Thyroid gland (tissue), 7 donors: Measurements from ENCODE around the gene RXFP1.

- PRO-cap, 2 experiments = no peak in any of the 2 experiments
- RAMPAGE, long total RNA, 5 experiments = no peak in any of the 5 experiments
These were observed 178.0 kb downstream of the GASK1B start for GRCh38 chr4:157994719-157995332.

GRCh38 chr4:158089921-158090373, 82.9 kb downstream of the GASK1B start:
- PRO-cap, 2 experiments = no peak in any of the 2 experiments
- RAMPAGE, long total RNA, 5 experiments = no peak in any of the 5 experiments

DNA sequence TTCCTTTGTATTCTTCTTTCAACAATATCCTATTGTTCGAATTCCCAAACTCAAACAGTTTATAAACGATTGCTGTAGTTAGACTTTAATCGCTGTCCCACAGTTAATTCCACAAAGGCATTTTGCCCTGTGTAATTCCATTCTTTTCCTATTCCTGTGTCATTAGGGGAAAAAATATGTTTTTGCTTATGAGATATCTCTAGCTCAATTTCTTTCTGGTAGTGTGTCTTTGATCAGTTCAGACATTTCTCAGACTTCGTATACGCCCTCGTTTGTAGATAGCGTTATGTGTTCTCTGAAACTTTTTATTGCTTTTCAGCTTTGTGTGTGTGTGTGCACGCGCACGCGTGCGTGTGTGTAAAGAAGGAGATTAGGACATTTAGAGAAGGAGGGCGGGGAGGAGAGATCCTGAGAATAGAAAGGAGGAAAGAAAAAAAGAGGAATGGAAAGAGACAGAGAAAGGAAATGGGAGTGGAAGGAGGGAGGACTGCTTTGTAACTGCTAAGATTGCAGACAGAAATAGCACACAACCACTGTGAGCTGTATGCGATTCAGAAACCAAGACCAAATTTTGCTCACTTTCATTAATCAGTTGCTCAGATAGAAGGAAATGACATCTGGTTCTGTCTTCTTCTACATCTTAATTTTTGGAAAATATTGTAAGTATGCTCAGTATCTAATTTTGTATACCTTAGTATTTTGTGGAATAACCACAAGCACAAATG, at the start of gene RXFP1:
Gene RXFP1 (plus strand): TSS at position 516 of the 725 bp plus-strand sequence.
- PRO-cap, 2 experiments = no peak in any of the 2 experiments
- RAMPAGE, long total RNA, 5 experiments = no peak in any of the 5 experiments

DNA sequence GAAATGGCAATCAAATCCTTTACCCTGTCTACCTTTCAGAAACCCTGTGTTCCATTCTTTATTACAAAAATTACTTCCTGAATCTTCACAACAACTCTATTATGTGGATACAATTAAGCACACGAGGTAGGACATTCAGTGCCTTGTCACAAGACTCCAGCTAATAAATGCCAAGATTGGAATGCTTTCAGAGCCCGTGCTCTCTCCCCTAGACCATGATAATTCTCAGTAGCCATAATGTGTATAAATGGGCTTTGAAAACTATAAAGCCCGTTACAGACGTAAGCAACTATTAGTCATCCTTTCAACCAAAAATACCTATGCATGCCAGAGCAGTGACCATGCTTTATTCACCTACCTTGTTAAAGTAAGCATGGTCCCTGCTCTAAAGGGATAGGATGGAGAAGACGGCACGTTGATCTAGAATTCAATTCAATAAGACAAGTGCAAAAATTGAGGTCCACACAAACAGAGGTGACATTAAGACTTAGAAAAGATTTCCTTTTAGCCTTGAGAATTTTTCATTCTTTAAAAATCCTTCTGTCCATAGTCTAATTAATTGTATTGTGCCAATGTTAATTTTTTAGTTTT, 2.5 kb downstream of the RXFP1 start:
- PRO-cap, 2 experiments = peak in 1 of 2 experiments; most common minus-strand start position 217 of the sequence (in 1)
- RAMPAGE, long total RNA, 5 experiments = no peak in any of the 5 experiments

GRCh38 chr4:158769330-158769787, 533 bp downstream of the FNIP2 start:
- PRO-cap, 2 experiments = peak in 2 of 2 experiments; most common plus-strand start chr4:158769441 (in 1); most common minus-strand start chr4:158769459 (in 1)
- RAMPAGE, long total RNA, 5 experiments = no peak in any of the 5 experiments

GRCh38 chr4:158796611-158797166, 27.9 kb downstream of the FNIP2 start:
- PRO-cap, 2 experiments = no peak in any of the 2 experiments
- RAMPAGE, long total RNA, 5 experiments = no peak in any of the 5 experiments

GRCh38 chr4:158807614-158808182, 38.9 kb downstream of the FNIP2 start:
- PRO-cap, 2 experiments = no peak in any of the 2 experiments
- RAMPAGE, long total RNA, 5 experiments = no peak in any of the 5 experiments

- PRO-cap, 2 experiments = no peak in any of the 2 experiments
- RAMPAGE, long total RNA, 5 experiments = no peak in any of the 5 experiments
These were observed 52.8 kb downstream of the FNIP2 start for GRCh38 chr4:158821684-158821962.

DNA sequence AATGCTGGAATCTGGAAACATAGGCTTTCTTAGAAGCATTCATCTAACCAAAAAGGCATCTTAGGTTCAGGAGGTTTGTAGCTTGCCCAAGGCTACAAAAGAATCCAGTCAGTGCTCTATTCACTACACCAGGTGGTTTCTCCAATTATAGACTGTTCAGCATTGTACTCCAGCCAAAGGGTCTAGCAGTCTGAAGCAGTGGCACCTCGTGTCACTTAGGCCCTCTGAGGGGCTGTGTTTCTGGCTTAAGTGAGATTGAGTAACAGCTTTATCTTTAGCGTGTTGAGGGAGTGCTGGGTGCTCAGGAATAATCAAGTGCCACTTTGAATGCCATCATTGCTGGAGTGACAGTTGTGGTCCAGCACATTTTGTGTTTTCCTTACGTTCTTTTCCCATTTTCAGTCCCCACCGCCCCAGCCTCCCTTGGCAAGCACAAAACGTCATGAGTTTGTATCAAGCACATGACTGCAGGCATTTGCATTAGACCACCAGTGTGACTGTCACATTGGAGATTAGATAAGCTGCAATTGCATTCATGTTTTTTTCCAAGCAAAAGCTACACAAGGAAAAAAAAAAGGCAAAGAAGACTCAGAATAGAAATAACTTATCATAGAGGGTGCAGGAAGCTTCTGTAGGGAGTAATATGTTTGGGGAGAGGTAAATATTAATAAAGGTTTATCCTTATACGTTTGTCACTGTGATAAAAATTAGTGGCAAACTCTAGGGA, 58.8 kb downstream of the FNIP2 start:
- PRO-cap, 2 experiments = no peak in any of the 2 experiments
- RAMPAGE, long total RNA, 5 experiments = no peak in any of the 5 experiments

- PRO-cap, 2 experiments = no peak in any of the 2 experiments
- RAMPAGE, long total RNA, 5 experiments = no peak in any of the 5 experiments
These were observed 60.3 kb downstream of the FNIP2 start for GRCh38 chr4:158828942-158829678.

DNA sequence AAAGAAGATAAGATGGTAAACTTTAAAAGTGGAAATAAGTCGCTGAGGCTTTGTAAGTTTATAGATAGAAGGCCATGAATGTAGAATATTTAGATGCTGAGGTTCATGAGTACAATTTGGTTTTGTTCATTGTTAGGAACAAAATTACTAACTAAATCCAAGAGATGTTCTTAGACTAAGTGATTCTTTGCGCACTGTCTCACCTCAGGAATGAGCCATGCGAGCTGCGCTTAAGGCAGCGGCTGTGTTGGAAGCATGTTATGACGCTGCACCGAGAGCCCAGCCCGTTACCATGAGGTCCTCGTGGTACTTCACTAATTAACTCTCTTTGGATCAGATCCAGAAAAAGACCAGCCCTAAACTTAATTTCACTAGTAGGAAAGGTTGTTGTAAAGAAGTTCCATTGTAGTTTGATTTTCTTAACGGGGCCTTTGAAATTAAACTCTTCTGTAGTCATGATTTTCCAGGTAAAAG, 166.2 kb downstream of the RAPGEF2 start:
- PRO-cap, 2 experiments = peak in 1 of 2 experiments; most common minus-strand start position 206 of the sequence (in 1)
- RAMPAGE, long total RNA, 5 experiments = no peak in any of the 5 experiments

- PRO-cap, 2 experiments = no peak in any of the 2 experiments
- RAMPAGE, long total RNA, 5 experiments = no peak in any of the 5 experiments
These were observed 180.0 kb downstream of the RAPGEF2 start for GRCh38 chr4:159282942-159283248.

DNA sequence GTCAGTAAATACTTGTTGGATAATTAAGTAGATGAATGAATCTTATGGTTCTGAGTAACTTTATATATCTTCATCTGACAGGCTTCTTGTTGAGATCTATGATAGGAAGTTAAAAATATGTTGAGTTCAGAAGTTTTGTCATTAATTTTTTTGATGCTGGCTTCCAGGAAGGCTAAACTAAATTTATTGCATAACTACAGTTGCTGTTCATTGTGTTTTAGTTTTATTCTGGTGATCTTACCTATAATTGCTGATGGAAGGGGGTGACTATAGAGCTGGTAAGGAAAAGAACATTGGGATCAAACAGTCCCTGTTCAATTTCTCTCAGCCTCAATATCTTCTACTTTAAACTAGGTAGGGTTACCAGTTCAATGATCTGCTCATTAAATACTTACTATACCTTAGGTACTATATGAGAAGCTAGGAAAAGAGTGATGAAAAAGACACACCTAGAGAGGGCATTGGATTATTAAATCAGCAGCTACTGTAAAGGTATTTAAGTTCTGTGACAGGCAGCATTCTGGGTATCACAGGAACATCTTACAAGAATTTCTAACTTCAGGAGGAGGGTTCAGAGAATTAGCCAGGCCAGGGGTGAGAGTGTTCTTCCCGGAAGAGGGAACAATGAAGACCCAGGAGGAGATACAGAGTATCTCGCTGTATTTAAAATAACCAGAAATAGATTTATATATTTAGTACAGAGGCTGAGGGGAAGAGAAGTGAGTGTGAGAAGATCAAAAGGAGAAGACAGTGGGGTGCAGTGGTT, 186.5 kb downstream of the RAPGEF2 start:
- PRO-cap, 2 experiments = no peak in any of the 2 experiments
- RAMPAGE, long total RNA, 5 experiments = no peak in any of the 5 experiments

DNA sequence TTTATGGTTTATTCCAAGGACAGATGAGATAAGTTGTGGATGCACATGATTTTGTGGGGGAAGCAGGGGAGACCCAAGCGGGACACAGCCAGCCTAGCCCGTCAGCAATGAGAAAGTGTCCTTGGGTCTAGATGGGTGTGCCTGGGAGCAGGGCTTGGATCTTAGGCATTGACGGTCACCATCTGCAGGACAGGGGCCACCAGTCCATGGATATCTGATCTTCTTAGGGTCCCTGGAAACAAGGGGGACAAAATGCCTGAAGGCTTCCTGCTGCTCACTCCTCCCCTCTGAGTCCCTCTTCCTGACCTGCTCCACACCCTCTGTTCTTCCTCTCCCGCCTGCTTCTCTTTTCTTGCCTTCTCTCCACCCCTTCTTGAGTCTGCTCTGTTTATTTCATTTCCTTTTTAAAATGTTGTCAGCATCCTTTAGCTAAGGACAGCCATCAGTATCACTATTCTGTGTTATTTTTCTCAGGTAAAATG, 298.4 kb downstream of the RAPGEF2 start:
- PRO-cap, 2 experiments = peak in 1 of 2 experiments; most common minus-strand start position 322 of the sequence (in 1)
- RAMPAGE, long total RNA, 5 experiments = no peak in any of the 5 experiments

DNA sequence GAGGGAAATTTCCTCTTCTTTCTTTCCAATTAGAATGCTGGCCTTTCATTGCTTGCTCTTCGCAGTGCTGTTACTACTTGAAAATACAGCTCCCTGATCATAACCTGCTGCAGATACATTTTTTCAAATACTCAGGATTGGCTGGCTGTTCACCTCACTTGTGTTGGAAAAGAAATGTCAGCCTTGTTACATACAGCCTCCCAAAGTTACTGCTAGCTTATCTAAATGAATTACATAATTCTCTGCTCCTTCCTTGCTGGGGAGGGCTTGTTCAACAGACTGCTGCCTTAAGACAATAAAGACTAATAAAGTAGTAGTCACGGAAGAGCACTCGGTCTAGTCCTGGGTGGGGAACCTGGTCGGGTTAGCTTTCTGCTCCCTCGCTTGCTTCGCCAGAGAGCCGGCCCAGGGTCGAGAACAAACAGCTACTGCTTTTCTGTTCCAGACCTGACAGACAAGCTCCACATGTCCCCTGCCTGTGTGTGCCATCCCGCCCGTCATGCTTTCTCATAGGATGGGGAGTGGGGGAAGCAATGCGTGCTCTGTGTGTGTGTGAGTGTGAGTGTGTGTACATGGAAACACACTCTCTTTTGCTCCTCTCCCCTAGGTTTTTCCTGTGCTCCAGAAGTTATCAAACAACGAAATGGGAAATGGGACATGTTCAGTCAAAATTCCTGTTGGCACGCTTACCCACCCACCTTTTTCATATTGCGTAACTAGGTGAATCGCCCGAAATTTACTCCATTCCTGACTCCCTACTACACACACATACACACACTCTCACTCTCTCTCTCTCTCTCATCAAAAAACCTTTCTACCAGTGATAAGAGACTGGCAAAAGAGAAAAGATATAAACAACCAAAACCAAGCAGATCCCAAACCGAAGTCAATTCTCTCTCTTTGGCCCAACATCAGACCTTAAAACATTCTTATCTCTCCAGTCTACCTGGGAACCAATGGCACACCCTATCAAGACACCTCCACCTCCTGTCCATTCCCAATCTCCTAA, 1.4 kb downstream of the NPY1R start:
- PRO-cap, 2 experiments = peak in 1 of 2 experiments; most common plus-strand start position 334 of the sequence (in 1)
- RAMPAGE, long total RNA, 5 experiments = no peak in any of the 5 experiments

DNA sequence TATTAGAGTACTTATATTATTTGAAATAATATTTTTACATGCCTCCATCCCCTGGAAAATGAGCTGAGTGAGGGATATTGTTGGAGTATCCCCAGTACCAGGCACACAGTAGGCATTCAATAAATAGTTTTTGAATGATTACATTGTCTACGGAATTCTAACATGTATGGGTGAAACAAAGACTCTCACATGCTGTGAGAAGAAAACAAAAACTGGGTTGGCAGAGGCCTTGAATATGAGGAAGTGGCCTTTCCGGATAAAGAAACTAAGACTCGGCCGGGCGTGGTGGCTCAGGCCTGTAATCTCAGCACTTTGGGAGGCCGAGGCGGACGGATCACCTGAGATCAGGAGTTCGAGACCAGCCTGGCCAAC, 910 bp upstream of the TMA16 start:
- PRO-cap, 2 experiments = no peak in any of the 2 experiments
- RAMPAGE, long total RNA, 5 experiments = no peak in any of the 5 experiments

- PRO-cap, 2 experiments = no peak in any of the 2 experiments
- RAMPAGE, long total RNA, 5 experiments = no peak in any of the 5 experiments
These were observed 169.2 kb downstream of the TMA16 start for GRCh38 chr4:163663512-163664336.

- PRO-cap, 2 experiments = no peak in any of the 2 experiments
- RAMPAGE, long total RNA, 5 experiments = no peak in any of the 5 experiments
These were observed 23.9 kb upstream of the TMEM192 start for GRCh38 chr4:165136460-165136963.

- PRO-cap, 2 experiments = no peak in any of the 2 experiments
- RAMPAGE, long total RNA, 5 experiments = no peak in any of the 5 experiments
These were observed 21.9 kb upstream of the KLHL2 start for GRCh38 chr4:165185420-165185927.

DNA sequence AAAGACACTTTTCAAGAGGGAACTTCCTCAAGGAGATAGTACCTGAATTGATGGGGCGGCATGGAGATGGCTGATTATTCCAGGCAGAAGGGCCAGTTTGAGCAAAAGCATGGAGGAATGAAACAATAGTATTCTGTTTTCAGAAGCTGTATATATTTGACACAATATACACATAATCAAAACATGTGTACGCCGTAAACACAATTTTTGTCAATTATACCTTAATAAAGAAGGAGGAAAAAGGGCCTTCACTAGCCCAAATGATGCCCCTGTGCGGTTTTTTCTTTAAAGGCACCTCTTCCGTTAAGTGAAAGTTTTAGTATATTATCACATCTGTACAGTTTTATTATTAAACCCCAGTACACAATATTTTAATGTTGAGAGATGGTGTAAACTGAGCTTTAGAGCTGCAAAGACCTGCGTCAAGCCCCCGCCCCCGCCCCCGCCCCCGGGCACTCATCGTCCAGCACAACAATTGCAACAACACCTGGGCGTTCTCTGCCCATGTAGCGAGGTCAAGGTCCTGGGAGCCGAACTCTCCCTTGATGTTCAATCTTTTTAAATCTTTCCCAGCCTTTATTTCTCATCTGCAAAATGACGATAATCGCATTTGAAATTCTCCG, 896 bp upstream of the MSMO1 start:
- PRO-cap, 2 experiments = peak in 2 of 2 experiments; most common plus-strand start position 486 of the sequence (in 2); most common minus-strand start position 396 of the sequence (in 1)
- RAMPAGE, long total RNA, 5 experiments = no peak in any of the 5 experiments